Panc1 (cell line): ENCODE data around the genes TMEM151B, CLIC5 and ANKRD66.

DNA sequence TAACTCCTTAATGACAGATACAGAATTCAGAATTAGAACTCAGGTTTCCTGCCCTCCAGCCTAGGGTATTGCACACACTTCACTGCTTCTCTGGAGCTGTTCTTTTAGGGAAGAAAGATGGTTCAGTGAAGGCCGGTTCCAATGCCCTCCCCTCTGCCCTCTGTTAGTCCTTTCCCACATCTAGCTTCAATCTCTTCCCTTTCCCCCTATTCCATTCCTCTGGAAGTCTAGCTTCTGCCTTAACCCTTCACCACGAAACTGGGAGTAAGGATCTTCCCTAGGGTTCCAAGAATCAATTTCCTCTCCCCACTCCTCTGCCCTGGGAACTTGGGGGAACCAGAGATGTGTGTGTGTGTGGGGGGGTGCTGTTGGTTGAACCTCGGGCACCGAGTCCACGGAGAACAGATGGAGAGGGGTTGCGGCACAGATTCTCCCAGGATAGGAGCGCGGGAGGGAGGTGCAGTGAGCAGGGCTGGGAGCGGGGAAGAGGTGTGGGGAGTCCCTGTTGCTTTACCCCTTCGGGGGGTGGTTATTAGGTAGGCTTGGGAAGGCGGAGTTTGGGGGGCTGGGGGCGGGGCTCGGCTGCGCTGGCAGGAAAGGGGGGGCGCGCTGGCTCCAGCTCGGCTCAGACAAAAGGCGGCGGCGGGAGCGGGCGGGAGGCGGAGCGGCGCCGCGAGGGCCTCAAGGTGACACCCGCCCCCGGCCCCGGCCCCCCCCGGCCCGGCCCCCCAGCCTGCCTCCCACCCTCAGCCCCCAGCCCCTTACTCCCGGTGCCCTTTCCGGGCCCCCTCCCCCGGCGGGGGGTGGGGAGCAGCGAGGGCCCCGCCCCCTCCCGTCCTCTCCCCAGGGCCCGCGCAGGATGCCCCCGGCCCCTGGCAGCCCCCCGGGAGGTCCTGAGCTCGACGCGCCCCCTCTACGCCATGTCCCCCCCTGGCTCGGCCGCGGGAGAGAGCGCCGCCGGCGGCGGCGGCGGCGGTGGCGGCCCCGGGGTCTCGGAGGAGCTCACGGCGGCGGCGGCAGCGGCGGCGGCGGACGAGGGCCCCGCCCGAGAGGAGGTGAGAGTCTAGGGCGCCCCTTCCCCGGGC, at the start of gene TMEM151B:
Gene TMEM151B (plus strand): TSS at position 628 of the 1,085 bp plus-strand sequence.
- RRBS, 2 experiments, result 1 to 5% methylated on average over 30 of the region's 74 CpGs

- RRBS, 2 experiments, result 31% methylated on average over 8 of the region's 30 CpGs; no CpG with 5 or more reads in 1 of the 2 experiments
Measured at GRCh38 chr6:45423977-45424928, 46.5 kb upstream of the SUPT3H start.

DNA sequence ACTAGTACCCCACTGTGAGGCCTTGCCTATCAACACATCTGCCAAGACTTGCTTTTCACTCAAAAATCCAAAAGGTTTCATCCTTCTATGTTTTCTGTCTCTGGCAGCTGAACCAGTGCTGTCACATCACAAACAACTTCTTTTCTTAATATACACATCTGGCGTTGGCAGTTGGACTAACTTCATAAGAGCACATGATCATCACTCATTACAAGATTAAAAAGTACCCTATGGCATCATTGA, 64.0 kb upstream of the SUPT3H start:
- RRBS, 2 experiments, result no CpG with 5 or more reads among the region's 1 CpG

- RRBS, 2 experiments, result no CpG with 5 or more reads among the region's 8 CpGs
Measured at GRCh38 chr6:45710182-45710914, 305.3 kb downstream of the CLIC5 start.

- RRBS, 2 experiments, result no CpG with 5 or more reads among the region's 15 CpGs
Measured at GRCh38 chr6:45951527-45952539, 63.8 kb downstream of the CLIC5 start.

DNA sequence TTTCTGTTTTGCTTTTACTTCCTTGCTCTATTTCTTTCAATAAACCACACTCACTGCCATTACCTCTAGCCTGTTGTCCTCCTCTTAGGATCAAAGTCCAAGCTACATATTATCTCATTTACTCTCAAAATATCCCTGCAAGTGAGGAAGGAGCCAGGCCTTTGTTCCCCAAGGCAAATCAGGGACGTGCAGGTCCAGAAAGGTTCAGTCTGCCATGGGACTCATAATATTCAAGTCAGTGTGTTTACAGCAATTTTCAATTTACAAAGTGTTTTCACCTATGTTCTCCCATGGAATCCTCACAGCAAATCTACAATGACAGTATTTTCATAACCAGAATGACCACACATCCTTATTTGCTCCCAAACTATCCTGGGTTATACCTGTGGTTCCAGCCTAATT, 3.9 kb downstream of the CLIC5 start:
- RRBS, 2 experiments, result no CpG with 5 or more reads among the region's 1 CpG

DNA sequence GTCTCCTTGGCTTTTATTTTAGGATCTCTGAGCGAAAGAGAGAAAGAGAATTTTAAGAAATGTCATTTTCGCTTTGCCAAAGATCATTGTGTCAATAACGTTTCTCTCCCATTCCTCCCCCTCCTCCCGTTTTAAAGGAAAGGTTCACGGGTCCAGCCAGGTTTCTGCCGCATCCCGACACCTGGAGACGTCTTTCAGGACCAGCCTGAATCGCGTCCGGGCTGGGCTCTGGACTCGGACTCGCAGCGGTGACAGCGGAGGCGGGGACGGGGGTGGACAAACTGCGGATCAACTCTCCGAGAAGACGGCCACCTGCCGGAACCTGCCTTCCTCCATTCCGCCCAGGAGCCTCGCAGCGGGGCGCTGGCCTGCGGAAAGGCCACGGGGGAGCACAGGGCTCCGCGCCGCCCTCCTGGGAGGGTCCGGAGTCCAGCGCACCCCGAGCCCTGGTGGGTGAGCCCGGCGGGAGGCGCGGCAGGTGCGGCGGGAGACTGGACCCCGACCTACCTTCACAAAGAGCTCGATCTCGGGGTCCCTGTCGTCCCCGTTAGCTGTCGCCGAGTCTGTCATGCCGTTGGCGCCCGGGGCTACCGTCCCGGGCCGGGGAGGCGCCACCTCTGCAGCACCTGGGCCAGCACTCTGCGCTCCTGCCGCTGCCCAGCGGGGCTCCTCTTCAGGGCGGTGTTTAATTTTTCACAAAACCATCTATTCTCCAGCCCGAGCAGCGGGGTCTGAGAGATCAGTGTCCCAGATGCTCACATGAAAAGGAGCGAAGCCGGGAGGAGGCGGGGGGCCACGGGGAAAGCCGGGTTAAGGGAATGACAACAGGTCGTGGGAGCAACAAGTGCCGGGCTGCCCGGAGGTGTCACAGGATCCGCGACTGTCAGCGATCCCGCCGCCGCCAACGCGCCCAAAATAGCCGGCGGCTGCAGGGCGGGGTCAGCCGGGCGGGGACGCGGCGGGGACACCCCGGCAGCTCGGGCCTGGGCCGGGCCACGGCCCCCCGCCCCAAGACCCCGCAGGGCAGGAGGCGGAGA, at the start of gene CLIC5:
Gene CLIC5 (minus strand): TSS at position 888 of the 1,037 bp plus-strand sequence.
- RRBS, 2 experiments, result 1 to 6% methylated on average over 23 to 24 of the region's 90 CpGs

DNA sequence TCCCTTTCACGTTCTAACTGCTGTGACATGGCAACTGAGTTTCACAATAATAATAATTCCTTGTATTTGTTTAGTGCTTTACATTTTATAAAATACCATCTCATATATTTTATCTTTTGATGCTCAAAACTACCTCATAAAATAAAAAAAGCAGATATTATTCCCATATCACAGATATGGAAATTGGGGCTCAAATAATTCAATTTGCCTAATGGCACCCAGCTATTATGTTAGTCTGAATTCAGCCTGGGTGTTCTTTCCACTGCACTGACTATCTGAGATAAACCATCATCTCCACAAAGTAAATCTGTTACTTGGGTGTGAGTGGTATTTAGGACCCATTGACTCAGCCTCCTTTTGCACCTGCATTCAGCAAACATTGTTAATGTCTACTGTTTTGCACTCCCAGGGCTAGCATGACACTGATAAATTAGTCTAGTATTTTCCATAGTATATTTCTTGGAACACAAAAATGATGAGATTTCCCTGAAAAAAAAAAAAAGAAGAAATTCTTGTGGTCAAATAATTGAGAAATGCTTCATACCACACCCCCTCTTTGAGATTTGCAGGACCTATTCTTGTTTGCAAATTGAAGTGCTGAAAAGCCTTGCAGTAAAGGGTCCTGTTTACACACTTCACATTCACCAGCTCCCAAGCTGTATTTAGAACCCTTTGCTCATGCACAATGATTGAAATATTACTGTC, 36.1 kb upstream of the CLIC5 start:
- RRBS, 2 experiments, result no CpG with 5 or more reads among the region's 1 CpG

- RRBS, 2 experiments, result no CpG with 5 or more reads among the region's 4 CpGs
Measured at GRCh38 chr6:46190699-46191456, 20.1 kb upstream of the ENPP5 start.

DNA sequence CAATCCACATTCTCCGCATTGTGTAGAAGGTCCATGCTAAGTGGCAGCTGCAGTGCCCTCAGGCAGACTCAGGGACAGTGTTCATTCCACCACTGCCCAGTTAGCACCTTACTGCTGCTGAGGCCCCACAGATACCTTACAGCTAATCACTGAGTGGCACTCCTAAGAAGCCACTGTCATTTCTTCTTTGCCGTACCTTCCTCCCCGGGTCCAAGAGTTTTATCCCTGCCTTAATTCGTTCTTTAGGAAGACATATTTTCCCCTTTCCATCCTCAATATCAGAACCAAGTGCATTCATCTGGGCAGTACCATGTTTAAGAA, 156.7 kb downstream of the RCAN2 start:
- RRBS, 2 experiments, result no CpG with 5 or more reads among the region's 4 CpGs

DNA sequence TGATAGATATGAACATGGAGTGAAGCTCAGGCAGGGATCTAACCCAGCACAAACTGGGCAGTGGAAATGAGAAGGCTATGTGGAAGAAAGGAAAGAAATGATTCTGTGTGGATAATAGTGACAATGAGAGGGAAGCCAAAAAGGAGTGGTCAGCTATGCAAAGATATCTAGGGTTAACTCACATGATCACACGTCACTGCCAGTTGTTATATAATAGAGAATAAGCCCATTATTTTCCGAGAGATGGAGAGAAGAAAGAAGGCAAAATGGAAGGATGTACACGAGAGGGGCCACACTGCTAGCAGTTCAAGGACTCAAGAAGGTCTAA, 18.7 kb upstream of the RCAN2 start:
- RRBS, 2 experiments, result no CpG with 5 or more reads among the region's 3 CpGs

DNA sequence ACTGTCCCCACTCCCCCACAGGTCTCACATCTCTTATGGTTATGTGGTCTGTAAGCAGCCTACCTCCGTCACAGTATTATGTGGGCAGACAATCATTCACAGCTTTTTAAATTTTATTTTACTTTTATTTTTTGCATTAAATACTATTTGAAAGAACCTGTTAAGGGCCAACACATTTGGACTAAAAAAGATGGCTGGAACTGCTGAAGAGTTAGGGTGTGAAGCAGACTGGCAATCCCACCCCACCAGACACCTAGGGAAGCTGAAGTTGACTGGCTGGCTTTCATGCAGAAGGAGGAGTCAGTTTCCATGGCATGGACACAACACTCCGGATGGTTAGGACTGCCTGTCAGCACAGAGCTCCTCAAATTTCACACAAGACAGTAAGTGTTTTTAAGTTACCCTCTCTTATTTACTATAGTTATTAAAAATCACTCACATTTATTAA, at the start of gene ANKRD66:
Gene ANKRD66 (plus strand): TSS at position 326 of the 448 bp plus-strand sequence.
- RRBS, 2 experiments, result no CpG with 5 or more reads among the region's 2 CpGs

- RRBS, 2 experiments, result no CpG with 5 or more reads among the region's 5 CpGs
Measured at GRCh38 chr6:46951330-46951943, 29.7 kb upstream of the ADGRF5 start.

DNA sequence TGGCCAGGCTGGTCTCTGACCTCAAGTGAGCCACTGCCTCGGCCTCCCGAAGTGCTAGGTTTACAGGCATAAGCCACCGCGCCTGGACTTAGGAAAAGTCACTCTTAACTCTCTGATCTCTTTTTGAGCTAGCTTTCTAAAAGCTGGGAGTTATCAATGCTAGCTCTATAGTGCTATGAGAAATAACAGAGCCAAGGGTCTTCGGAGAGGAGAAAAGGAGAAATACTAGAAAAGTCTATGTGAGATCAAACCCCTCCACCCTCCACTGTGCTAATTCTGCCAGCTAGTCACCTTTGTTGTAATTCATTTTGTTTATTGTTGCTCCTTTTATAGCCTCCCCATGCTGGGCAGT, 90.3 kb upstream of the ADGRF1 start:
- RRBS, 2 experiments, result no CpG with 5 or more reads among the region's 5 CpGs

- RRBS, 2 experiments, result no CpG with 5 or more reads among the region's 3 CpGs
Measured at GRCh38 chr6:47146352-47147237, 104.5 kb upstream of the ADGRF1 start.

- RRBS, 2 experiments, result no CpG with 5 or more reads among the region's 2 CpGs
Measured at GRCh38 chr6:47597532-47597922, 100.9 kb upstream of the ADGRF4 start.

- RRBS, 2 experiments, result no CpG with 5 or more reads among the region's 5 CpGs
Measured at GRCh38 chr6:47669879-47670534, 28.4 kb upstream of the ADGRF4 start.

GRCh38 chr6:49551210-49552114, 994 bp downstream of the C6orf141 start:
- RRBS, 2 experiments, result 10% methylated on average over 6 of the region's 31 CpGs; no CpG with 5 or more reads in 1 of the 2 experiments